GM23248 (cell line): ENCODE measurements around a stretch of chr19.

DNA sequence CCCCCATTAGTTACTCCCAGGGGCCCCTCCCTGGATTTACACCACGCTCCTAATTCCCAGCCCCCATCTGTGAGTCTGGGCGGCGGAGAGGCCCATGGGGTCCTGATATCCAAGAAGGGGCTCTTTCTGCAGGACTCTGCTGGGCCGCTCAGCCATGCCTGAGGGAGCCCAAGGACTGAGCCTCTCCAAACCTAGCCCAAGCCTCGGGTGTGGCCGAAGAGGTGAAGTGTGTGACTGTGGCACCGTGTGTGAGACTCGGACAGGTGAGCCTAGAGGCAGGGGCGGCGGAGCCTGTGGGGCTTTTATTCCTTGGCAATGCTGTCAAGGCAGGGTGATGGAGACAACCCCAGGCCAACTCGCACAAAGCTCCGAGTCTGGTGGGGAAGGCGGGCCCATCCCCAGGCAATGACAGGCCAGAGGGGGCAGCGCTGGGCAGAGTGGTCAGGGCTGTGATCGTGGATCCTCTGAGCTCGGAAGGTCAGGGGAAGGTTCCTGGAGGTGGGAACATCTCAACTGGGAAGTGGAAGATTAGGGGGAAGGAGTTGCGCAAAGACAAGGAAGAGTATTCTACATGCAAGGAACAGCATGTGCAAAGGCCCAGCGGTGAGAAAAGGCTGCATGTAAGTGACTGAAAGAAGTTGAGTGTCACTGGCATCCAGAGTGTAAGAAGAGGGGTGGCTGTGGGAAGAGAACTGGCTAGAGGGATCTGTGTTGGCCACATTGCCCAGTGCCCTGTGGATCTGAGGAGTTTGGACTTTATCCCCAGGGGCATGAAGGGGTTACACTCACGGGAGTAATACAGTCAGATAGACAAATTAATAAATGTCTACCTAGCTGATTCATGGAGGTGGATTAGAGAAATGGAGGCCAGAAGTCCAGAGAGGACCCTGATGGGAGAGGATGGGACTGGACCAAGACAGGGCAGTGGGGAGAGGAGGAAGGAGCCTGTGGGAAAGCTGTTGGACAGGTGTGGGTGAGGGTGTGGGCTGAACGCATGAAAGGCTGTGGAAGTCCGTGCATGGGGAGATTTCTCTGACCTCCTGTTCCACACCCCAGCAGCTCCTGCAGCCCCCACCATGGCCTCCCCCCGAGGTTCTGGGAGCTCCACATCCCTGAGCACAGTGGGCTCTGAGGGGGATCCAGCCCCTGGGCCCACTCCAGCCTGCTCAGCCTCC is 1.9 kb downstream of the PLEKHG2 start:
- RAMPAGE, long total RNA, result no peak

- RAMPAGE, long total RNA, result no peak
Measured at GRCh38 chr19:39428145-39429309, 7.2 kb downstream of the RPS16 start.

GRCh38 chr19:39677915-39678682 is 22.4 kb downstream of the LGALS16 start:
- RAMPAGE, long total RNA, result no peak

DNA sequence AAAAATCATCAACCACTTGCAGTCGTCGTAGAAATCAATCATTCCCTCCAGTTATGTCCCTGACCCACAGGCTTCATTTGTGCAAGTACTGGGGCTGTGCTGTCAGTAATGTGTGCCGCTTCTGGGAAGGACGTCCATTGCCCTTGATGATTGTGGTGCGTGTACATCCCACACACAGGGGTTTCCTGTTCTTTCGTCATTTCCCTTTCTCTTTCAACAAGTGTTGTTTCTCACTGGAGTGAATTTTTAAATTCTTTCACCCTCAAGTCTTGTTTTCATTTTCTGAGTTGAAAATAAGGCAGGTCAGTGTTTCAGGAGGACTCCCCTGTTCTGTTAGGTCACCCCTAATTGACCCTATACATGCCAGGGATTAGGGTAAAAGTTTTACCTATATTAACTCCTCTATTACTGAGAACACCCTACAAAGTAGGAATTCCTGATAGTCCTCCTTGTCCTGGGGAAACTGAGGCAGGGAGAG is 1.6 kb downstream of the LGALS14 start:
- RAMPAGE, long total RNA, result no peak

DNA sequence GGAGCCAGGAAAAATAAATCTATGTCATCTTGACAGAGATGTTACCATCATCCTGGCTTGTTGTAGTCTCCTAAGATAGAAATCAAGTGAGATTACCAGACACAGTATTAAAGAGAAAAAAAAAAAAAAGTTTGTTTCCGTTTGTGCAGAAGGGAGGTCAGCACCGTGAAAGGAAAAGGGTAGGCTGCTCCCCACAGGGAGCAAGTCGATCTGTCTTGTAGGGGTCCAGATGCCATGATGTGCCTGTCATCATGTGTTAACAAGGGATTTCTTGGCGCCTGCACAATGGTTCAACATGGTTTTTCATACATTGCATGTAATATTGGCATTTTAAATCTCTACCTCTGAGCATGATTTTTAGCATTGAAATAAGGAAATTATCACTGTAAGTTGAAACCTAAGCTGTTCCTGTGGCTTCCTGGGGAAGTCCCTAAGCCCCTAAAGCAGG is 29.4 kb upstream of the PSMC4 start:
- RAMPAGE, long total RNA, result no peak

DNA sequence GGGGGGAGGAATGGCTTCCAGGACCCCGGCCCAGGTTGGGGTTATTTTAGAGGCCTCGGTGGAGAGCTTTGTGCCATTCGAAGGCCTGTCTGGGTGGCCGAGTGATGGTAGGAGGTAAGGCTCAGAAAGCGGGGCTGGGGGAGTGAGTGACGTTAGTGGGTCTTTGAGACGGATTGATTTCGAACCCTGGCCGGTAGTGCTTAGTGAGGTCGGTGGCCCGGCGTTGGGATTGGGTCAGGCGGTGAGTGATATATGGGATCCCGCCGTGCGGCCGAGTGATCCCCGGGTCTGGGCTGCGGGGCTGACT is 296 bp downstream of the PSMC4 start:
- RAMPAGE, long total RNA, result no peak

- RAMPAGE, long total RNA, result no peak
Measured at GRCh38 chr19:40222899-40223733, 3.4 kb downstream of the CCNP start.

- RAMPAGE, long total RNA, result no peak
Measured at GRCh38 chr19:40224332-40224679, 2.2 kb downstream of the CCNP start.

DNA sequence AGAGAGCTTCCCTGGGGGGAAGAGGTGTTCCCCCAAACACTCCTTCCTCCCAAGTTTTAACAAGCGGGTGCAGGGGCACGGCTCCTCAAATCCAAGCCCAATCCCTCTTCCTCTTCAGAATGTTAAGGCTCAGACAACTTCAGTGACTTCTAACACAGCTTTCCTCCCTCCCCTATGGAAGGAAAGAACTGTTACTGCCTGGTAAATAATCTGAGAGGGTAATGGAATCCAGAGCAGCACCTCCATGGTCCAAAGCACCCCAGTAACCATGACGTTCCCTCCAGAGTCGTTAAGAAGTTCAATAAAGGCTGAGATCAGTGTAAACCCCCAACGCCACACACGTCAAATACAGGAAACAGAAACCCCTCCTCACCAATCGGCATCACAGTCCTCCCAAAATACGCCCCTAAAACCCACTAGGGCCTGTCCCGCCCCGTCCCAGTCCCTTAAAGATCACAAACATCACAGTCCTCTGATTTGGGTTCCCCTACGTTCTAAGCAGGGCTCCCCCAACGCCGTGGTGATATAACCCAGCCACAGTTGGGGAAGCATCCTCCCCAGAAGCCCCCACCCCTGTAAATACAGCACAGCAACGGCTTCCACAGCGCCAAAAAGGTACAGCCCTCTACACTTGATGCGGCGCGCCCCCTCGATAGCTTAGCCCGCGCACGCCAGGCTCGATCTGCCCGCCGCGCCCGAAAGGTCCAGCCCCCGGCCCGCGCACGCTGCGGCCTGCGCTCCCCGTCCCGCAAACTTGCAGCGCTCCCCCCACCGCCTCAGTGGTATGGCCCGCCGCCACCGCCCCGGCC is 747 bp downstream of the AKT2 start:
- RAMPAGE, long total RNA, result no peak

DNA sequence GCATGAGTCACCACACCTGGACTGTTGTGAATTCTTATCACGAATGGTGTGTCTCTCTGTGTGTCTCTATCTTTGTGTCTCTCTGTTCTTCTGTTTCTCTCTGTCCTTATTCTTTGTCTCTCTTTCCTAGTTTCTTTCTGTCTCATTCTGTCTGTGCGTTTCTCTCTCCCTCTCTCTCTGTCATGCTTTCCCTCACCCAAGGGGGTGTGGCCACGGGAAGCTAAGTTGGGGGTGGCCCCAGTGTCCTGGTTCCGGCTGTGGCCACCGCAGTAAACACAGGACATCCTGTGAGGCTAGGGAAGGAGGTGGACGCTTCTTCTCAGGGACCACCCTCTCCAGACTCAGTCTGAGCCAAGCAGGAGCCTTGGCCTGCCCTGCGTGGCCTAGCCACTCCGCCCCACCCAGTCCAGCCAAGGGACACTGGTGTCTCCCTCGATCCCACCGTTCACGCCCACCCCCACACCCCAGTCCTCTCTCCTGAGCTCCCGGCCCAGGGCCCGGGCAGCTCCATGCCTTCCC is 3.9 kb upstream of the PRX start:
- RAMPAGE, long total RNA, result no peak

DNA sequence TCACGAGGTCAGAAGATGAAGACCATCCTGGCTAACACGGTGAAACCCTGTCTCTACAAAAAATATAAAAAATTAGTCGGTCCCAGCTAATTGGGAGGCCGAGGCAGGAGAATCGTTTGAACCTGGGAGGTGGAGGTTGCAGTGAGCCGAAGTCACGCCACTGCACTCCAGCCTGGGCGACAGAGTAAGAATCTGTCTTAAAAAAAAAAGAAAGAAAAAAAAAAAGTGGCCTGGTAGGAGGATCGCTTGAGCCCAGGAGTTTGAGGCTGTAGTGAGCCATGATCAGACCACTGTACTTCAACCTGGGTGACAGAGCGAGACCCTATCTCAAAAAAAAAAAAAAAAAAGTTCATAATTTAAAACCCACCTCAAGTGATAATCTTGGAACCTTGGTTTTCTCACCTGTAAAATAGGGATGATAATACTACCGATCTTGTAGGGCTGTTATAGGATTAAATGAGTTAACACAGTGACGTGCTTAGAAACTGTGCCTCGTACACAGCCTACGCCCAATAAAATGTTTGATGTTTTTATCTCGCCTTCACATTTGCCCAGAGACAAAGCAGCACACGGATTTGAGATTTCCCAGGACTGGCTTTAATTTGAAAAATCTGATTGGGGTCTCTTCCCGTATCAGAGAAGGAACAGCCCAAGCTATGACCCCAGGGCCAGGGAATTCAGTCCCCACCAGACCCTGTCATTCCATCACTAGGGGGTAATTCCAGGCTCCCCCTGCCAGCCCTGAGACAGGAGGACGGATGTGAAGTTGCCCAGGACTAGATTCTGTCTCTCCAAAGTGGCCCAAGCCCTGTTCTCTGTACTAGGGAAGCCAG is 3.6 kb downstream of the SERTAD1 start:
- RAMPAGE, long total RNA, result no peak

DNA sequence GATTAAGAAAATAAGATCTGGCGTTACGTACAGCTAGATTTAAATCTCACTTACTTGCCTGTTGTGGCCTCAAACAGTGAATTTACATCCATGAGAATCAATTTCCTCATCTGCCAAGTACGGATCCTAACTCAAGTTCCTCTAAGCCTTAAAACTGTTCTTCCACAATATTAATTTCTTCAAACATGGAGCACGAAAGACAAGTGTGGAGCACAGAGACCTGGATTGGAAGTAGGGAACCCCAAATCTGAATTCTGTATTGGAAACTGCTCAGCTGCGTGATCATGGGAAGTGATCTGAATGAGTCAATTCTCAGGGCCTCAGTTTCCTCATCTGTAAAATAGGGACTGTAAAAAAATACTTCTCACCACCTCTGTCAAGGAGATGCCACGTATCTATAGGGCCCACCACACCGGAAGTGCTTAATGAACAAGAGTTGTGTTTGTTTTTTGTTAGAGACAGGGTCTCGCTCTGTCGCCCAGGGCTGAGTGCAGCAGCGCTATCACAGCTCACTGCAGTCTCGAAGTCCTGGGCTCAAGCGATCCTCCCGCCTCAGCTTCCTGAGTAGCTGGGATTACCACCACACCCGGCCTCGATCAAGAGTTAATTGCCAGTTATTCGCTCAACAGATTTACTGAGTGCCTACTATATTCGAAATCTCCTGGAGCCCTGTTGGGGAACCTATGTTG is 1.7 kb downstream of the SERTAD3 start:
- RAMPAGE, long total RNA, result no peak

GRCh38 chr19:40549155-40549533 is 27.5 kb upstream of the SHKBP1 start:
- RAMPAGE, long total RNA, result no peak

- RAMPAGE, long total RNA, result no peak
Measured at GRCh38 chr19:40554003-40554575, 22.6 kb upstream of the SHKBP1 start.

DNA sequence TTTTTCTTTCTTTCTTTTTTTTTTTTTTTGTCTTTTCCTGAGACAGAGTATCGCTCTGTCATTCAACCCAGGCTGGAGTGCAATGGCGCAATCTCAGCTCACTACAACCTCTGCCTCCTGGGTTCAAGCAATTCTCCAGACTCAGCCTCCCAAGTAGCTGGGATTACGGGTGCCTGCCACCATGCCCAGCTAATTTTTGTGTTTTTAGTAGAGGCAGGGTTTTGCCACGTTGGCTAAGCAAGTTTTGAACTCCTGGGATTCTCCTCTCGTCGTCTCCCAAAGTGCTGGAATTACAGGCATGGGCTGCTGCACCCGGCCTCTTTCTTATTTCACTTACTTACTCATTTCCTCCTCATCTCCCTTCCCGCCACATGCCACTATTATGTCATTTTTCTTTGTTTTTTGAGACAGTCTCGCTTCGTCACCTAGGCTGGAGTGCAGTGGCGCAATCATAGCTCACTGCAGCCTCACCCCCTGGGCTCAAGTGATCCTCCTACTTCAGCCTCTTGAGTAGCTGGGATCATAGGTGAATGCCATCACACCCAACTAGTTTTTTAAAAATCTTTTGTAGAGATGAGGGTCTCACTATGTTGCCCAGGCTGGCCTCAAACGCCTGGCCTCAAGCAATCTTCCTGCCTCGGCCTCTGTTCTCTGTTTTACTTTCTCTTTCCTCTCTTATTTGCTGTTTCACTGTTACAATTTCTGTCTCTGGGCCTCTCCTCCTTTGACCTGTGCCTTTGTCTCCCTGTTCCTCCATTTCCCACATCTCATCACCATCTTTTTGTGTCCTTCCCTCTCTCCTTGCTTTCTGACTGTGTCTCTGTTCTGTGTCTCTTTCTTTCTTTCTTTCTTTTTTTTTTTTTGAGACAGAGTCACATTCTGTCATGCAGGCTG is 9.1 kb downstream of the SHKBP1 start:
- RAMPAGE, long total RNA, result no peak

DNA sequence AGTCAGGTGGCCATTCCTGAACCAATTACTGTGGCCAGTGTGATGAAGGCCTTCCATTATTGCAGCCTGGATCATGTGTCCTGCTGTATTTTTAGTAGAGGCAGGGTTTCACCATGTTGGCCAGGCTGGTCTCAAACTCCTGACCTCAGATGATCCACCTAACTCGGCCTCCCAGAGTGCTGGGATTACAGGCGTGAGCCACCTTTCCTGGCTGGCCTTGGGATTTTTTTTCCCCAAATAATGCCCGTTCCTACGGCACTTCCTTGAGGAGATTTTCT is 8.9 kb upstream of the LTBP4 start:
- RAMPAGE, long total RNA, result no peak

GRCh38 chr19:40597855-40598973 is 3.0 kb upstream of the LTBP4 start:
- RAMPAGE, long total RNA, result no peak

DNA sequence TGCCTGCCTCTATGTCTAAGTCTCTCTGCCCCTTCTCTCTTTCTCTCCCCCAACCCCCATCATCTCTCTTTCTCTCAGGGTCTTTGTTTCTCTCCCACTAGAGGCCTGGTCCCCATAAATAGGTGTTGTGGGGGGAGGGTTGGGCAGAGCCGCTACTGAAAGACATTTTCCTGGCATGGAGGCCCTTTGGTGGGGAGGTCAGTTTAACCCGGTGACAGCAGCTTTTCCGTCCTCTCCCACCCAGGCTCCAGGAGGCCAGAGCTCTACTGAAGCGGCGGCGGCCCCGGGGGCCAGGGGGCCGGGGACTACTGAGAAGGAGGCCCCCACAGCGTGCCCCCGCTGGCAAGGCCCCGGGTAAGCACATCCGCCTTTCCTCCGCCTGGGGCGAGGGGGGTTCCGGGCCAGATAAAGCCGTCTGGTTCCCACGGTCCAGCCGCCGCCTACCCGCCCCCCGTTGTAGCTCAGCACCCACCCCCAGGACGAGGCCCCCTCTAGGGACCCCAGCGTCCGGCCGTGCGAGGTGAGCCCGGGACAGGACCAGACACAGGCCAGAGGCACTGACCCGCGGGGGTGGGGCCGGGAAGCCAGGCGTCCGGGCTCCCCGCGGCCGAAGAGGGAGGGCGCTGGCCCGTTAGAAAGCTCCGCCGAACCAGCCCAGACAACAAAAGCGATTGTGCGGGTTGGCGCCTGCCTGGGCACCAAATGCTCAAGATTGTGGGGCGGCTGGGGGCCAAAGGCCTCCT is 1.2 kb upstream of the LTBP4 start:
- RAMPAGE, long total RNA, result no peak

- RAMPAGE, long total RNA, result no peak
Measured at GRCh38 chr19:40616859-40617457, 15.8 kb downstream of the LTBP4 start.

- RAMPAGE, long total RNA, result no peak
Measured at GRCh38 chr19:40674158-40674721, 16.2 kb downstream of the NUMBL start.